Cardiac atrium fibroblast (primary cell): ENCODE data around the genes CCNDBP1, ADAL, TUBGCP4 and TP53BP1.

- RAMPAGE, long total RNA, result no peak
Measured at GRCh38 chr15:41849990-41850754, 11.5 kb downstream of the PLA2G4B start.

- RAMPAGE, long total RNA, result no peak
Measured at GRCh38 chr15:41881401-41882483, 12.1 kb downstream of the SPTBN5 start.

- RAMPAGE, long total RNA, result no peak
Measured at GRCh38 chr15:41892540-41893078, 1.2 kb downstream of the SPTBN5 start.

DNA sequence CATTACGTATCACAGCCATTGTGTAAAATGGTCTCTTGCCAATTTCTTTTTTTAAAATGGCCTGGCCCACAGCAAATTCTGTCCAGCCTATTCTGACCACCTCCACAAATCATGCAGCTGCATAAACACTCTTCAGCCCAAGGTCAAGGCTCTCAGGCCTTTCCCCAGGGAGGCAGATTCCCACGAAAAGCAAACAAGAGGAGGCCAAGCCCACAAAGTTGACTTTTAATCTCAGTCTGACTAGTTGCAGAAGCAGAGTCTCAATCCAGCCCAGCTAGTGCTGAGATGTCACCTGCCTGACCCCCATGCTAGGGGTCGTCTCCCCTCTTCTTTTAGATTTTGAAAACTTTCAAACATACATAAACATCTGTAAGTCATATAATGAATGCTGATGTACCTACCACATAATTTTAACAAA is 26.4 kb upstream of the SPTBN5 start:
- RAMPAGE, long total RNA, result no peak

DNA sequence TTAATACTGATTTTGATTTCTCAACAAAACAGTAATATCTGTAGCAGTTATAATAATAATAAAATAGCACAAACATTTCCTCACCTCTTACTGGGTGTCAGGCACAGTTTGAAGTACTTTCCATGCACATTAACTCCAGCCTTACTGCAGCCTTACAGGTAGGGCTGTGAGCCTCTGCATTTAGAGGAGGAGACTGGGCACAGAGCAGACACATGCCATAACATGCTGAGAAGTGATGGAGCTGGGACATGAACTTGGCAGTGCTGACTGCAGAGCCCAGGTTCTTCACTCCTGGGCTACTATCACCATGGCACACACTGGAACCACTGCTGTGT is 25.5 kb downstream of the EHD4 start:
- RAMPAGE, long total RNA, result no peak

- RAMPAGE, long total RNA, result no peak
Measured at GRCh38 chr15:42273772-42274637, 772 bp upstream of the TMEM87A start.

DNA sequence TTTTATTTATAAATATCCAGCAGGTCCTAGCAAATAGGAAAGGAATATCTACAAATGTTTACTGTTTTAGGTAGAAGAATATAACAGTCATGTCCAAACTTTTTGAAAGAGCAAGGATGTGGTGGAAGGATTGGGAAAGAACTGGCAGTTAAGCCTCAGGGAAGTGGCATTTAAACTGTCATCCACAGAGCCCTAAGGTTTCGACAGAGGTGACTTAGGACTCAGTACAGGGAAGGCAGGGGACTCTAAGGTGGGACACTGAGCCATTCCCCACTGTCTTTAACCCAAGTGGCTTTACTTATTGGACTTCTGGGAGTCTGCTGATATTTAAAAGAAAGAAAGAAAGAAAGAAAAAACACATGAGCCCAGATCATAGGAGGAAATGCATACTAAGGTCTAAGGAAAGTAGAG is 11.8 kb upstream of the TMEM87A start:
- RAMPAGE, long total RNA, result no peak

GRCh38 chr15:42360499-42360989 is 1.2 kb downstream of the CAPN3 start:
- RAMPAGE, long total RNA, result no peak

- RAMPAGE, long total RNA, result no peak
Measured at GRCh38 chr15:42404509-42405344, 45.4 kb downstream of the CAPN3 start.

DNA sequence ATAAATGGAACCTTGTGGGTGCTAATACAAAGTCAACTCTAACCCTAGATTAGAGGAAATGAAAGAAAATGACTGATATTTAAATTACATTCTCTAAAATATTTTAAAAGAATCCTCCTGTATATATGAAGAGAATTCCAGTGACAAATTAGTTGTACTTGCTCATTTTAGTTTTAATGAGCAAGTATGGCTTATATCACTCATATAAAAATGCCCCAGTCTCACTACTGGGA is 49.2 kb downstream of the ZNF106 start:
- RAMPAGE, long total RNA, result no peak

GRCh38 chr15:42605203-42605645 is 29.8 kb downstream of the STARD9 start:
- RAMPAGE, long total RNA, result no peak

DNA sequence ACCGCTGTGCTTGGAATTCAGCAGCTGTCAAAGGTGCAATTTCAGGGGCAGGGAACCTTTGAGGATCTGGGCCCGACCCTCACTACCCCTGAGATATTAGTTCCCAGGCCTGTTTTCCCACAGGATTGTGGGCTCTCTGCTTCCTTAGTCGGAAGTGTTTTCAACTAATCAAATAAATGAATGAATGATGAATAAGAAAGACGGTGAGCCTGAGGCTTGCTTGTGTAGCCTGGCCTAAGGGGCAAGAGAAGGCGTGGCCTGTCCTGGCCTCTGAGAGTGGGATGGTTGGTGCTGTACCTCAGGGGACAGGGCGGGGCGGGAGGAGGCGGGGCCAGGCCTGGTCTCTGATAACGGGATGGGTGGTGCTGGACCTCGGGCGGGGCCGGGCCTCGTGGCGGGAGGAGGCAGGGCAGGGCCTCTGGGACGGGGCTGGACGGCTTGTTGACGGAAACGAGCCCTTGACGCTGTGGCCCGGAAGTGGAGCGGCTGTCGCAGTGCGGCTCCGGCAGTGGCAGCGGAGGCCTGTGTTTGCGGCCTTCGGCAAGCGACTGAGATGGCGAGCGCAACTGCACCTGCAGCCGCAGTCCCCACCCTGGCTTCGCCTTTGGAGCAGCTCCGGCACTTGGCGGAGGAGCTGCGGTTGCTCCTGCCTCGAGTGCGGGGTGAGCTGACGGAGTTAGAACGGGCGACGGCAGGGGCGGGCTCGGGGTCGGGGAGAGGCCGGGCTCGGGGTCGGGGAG is at the start of gene CCNDBP1:
TSS of gene CCNDBP1 (plus strand) at position 458 of the 740 bp plus-strand sequence.
- RAMPAGE, long total RNA, result start-site peak on the plus strand centred at position 436 of the sequence, 124 bp wide, 497 and 90 reads in 2 replicates

GRCh38 chr15:43292627-43293181 is 9.4 kb downstream of the TGM7 start:
- RAMPAGE, long total RNA, result no peak

DNA sequence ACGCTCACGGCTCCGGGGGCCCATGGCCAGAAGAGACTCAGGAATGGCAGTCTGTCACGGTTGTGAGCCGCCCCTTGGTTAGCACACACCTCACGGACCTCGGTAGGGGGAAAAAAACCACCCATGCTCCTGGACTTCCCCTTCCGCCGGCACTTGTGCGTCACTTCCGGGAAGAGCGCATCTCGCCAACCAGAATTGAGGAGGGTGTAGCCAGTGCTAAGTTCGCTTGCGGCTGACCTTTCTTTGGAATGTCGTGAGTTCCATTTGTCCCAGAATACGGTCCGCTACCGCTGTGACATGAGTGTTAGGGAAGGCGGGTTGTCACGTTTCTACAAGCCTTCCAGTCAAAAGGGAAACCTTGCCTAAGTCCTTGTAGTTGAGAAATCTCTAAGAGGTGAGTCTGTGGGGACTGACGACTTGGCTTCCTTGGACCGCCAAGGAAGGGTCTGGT is at the start of gene ADAL:
TSS of gene ADAL (plus strand) at position 207 of the 451 bp plus-strand sequence.
- RAMPAGE, long total RNA, result no peak

DNA sequence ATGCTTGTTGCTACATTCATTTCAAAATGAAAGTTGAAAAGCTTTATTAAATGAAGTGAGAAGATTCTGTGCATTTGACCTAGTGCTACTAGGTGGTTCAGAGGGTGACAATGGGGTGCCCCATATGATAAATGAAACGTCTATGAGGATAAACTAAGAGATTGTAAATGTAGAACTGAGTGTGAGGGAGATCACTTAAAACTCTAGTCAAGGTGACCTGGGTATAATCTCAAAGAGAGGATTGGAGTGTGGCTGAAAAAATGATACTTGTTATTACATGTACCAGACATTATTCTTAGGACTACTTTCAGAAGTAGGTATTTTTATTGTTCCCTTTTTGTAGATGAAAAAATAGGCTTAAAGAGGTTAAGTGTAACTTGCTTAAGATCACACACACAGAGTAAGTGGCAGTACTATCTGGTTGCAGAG is 7.7 kb downstream of the ADAL start:
- RAMPAGE, long total RNA, result no peak

GRCh38 chr15:43370855-43371449 is at the start of gene TUBGCP4:
Gene TUBGCP4 (plus strand): TSS chr15:43371101.
- RAMPAGE, long total RNA, result no peak

DNA sequence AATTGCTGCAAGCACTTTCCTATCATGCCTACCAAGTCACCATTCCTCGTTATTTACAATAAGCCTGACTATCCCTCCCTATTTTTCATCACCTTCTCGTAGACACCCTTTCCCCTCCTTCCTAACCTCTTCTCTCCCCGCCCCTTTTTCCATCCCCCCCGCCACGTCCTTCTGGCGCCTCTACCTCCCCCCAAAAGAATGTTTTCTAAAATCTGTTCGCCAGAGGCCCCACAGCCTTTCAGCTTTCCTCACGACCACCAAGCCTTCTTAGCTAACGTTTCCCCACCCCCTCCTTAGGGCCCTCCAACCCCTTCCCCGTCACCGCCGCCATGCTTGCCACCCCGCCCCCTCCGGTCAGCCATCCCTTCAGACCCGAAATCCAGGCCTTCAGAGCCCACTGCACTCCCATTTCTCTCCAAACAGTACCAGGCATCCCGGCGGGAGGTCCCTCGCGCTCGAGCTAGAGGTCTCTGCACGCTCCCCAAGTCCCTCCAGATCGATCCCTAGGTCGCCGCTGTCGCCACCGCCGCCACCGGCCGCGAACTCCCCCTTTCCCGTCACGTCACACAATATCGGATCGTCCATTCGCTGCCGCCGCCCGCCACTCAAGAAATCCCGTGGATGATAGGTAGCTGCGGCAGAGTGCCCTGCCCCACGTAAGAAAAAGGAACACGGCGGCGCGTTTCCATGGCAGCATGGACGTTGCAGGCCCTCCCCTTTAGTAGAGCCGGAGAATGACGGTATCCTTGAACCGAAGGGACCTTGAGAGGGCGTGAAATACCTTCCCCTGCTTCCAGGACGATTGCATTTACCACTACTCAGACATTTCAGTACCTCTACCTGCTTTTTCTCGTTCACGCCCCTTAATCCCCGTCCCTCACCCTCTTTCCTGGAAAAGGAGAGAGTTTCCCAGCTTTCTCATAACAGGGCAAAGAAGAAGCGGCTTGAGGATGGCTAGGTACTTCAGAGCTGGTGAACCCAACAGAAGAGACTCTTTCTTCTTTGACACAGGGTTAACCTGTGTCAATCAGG is at the start of gene TP53BP1:
TSS of gene TP53BP1 (minus strand) at position 546 of the 1,032 bp plus-strand sequence.
- RAMPAGE, long total RNA, result start-site peak on the minus strand centred at position 522 of the sequence, 37 bp wide, 58 and 38 reads in 2 replicates

DNA sequence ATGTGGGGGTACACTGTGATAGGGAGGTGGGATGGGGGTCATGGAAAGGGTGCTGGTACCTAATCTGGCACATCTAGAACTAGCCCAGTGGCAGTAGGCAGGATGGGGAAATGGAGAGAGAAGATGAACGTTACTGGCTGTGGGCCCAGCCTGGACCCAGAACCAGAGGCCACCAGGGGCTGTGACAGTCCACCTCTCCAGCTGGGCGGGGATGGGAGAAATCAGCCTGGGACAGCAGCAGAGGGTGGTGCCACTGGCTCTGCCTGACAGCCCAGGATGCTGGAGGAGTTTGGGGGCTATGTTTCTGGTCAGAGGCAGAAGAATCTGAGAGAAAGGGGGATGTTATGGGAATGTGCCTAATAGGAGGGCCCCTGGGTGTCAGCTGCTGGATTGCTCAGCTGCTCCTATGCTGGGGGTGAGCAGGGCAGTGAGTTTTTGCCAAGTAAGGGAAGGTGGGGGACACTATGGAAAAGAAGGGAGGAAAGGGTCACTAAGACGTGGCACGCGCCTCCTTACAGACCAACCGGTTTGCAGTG is 387 bp downstream of the MAP1A start:
- RAMPAGE, long total RNA, result no peak

DNA sequence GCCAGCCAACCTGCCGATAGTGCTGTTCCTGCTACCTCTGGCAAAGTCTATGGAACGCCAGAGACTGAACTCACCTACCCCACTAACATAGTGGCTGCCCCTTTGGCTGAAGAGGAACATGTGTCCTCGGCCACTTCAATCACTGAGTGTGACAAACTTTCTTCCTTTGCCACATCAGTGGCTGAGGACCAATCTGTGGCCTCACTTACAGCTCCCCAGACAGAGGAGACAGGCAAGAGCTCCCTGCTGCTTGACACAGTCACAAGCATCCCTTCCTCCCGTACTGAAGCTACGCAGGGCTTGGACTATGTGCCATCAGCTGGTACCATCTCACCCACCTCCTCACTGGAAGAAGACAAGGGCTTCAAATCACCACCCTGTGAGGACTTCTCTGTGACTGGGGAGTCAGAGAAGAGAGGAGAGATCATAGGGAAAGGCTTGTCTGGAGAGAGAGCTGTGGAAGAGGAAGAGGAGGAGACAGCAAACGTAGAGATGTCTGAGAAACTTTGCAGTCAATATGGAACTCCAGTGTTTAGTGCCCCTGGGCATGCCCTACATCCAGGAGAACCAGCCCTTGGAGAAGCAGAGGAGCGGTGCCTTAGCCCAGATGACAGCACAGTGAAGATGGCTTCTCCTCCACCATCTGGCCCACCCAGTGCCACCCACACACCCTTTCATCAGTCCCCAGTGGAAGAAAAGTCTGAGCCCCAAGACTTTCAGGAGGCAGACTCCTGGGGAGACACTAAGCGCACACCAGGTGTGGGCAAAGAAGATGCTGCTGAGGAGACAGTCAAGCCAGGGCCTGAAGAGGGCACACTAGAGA is 6.6 kb downstream of the MAP1A start:
- RAMPAGE, long total RNA, result no peak

GRCh38 chr15:43746958-43747519 is 801 bp downstream of the PDIA3 start:
- RAMPAGE, long total RNA, result no peak